Progenitor cell of endocrine pancreas (in vitro differentiated cells): ENCODE measurements around the genes EVI5 and DR1.

DNA sequence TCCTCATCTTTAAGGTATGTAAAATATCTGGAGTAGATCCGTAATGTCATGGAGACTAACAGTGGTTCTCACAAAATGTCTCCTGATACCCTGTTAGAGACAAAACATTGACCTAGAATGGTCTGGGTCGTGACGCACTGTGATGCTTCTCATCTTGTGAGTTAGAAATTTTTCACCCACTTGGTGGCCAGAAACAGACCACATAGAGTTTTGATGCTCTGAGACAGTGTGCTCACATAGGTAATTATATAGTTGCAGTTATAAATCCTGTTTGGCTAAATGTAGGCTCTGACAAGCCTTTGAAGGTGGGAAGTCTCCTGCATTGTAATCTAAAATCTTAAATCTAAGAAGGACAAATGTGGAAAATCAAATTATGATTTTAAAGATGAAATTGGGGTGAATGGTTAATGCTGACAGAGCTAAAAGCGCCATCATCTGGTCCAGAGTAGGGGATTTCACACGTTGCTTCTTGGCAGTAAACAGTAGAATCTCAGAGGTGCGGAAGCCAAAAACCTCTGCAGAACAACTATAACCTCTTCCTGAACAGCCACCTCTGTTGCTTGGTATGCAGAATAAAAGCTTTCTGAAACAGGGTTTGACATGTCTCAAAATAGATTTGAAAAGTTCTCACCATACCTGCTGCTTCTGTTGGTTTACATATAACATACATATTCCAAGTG is 17.0 kb downstream of the RPAP2 start:
- PRO-cap = no peak

DNA sequence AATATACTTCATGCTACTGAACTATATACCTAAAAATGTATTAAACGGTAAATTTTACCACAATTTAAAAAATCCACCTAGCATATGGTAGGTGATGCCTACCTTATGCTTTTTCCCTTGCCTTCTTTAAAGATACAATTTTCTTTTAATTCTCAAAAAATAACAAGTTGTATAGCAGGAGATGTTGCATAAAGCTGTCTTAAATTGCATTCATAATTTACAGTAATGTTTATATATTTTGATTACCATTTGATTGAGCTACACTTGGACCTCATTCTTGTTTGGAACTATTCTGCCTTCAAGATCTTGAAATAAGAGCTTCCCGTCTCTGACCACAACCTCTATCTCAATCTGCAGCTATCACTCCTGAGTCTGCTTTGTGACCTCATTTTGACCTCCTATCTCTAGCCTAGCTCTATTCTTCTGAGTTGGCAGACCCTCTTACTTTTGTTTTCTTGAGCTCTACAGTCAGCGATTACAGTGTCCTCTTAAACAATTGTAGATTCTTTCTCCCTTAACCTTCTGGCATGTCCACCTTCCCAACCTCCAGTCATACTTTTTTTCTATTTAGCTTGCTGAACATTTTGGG is 18.9 kb downstream of the RPAP2 start:
- PRO-cap = no peak

DNA sequence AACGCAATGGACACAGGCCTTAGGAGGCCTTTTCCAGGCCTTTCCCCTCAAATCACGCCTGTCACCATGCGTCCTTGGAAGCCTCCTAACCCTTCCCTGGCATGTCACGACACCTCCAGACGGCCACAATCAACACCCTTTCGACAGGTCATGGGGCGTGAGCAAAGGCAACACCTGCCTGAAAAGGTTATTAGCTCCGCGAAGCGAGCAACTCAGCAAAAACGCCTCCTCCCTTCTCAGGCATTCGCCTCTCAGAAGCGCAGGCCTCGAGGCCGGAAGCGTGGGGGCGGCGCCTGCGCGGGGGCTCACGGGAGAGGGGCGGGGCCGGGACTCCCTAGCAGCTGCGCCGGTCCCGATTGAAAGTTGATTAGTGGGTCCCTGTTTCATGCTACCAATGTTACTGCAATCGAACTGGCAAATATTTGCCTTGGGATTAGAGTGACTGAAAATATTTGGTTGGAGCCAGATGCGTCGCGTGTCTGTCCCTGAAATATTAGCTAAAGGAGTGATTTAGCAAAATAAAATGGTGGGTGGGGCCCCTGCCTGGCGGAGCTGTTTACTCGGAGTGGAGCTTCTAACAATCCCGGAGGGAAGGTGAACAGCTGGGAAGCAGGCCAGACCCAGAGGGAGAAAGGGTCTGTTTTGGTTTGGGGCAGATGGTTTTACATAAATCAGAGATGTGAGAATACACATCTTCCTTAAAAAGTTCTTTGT is 44.9 kb downstream of the GFI1 start:
- PRO-cap = bidirectional peak, plus-strand start at position 559 of the sequence, minus-strand start at position 253 of the sequence

- PRO-cap = no peak
These were observed 27.0 kb downstream of the GFI1 start for GRCh38 chr1:92459610-92460266.

DNA sequence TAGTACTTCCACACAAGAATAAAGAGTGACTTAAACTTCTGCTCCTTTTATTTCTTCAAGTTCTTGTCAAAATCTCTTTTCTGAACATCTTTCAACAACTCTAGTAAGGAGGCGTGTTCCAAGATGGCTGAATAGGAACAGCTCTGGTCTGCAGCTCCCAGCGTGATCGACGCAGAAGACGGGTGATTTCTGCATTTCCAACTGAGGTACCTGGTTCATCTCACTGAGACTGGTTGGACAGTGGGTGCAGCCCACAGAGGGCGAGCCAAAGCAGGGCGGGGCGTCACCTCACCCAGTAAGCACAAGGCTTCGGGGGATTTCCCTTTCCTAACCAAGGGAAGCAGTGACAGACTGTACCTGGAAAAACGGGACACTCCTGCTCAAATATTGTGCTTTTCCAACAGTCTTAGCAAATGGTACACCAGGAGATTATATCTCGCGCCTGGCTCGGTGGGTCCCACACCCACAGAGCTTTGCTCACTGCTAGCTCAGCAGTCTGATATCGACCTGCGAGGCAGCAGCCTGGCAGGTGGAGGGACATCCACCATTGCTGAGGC is 69.5 kb downstream of the EVI5 start:
- PRO-cap = no peak

- PRO-cap = no peak
These were observed 39.9 kb downstream of the EVI5 start for GRCh38 chr1:92745061-92745359.

GRCh38 chr1:92784495-92785238 is at the start of gene EVI5:
Gene EVI5, minus strand, starts transcription at chr1:92785108.
- PRO-cap = bidirectional peak, plus-strand start at chr1:92784862, minus-strand start at chr1:92784818; bidirectional peak, plus-strand start at chr1:92785158, minus-strand start at chr1:92785041

DNA sequence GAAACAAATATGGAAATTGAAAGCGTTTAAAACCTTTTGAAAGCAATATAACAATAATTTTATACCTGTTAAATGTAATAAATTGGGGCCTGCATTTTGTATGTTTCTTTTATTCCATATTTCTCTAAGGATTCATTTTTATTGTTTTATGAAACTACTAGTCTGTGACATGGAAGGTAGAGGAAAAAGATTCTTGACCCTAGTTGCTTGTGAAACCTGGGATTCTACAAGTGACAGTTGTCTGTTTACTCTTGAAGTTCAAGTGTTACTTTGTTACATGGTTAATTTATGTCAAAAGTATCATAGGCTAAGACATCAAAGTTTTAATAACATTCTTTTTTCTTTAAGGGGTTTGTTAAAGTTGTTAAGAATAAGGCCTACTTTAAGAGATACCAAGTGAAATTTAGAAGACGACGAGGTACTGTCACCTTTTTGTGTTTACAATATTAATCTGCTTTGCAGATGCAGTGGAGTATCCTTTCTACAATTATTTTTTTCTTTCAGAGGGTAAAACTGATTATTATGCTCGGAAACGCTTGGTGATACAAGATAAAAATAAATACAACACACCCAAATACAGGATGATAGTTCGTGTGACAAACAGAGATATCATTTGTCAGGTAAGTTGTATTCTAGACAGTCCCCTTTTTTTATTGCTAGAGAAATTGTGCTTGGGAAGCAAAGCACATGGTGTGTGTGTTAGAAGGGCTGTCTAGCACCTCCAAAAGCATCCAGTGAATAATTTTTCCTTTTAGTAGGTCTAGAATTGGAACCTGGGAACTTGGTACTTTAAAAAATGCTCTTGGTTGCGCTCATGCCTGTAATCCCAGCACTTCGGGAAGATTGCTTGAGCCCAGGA is 1.4 kb downstream of the RPL5 start:
- PRO-cap = no peak

DNA sequence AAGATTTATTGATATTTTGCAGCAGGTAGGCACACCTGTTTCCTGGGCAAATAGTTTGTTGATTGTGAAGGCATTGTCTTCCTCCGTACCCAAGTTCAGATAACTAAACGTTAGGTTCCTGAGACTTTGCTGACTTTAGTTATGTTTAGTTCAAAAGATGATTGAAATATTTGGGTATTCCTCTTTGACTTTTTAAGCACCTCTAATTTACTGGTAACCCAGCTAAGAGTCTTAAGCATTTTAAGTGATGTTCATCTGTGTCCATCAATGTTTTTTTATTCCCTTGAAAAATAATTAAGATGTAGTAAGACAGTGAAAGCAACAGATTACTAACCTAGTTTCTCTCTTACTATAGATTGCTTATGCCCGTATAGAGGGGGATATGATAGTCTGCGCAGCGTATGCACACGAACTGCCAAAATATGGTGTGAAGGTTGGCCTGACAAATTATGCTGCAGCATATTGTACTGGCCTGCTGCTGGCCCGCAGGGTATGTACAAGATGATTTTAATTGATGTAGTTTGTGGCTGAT is 2.6 kb downstream of the RPL5 start:
- PRO-cap = no peak

DNA sequence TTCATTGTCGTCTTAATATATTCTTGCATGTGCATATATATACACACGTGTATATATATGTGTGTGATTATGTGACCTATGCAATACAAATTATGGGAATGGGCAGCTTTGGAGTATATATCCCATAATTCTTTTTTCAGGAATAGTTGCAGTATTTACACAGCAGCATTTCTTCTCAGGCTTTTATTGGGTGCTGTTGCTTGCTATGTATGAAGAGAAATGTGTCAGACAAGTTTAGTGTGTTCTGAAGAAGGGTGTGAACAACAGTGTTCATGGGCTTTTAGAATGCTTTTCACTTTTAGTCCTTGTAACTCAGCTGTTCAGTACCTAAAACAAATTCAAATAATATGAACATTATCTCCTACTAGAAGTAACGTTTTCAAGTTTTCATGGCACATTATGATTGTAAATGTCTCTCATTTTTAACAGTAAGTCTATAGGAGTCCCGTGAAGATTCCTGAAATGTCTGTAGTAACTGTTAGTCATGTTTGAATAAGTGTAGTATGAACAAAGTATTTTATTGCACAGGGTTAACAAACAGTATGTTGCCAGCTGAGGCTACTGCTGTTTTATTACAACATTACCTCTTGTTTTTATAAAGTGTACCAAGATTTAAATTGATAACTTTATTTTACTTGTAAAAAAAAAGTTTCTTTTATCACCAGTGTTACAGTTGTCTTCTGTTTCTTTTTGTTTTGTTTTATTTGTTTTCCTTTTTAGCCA is 42.5 kb downstream of the TMED5 start:
- PRO-cap = no peak

DNA sequence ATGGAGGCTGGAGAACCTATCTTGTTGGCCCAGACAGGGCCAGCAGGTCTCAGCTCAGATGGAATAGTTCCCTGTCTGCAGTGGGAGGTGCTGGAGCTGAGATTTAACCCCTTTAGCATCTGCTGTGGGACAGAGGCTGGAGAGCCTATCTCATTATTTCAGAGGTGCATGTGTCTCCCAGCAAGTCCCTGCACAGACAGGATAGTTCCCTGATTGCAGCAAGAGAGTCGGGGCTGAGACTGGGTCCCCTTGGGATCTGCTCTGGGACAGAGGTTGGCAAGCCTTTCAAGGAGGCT is 72.7 kb downstream of the CCDC18 start:
- PRO-cap = no peak

DNA sequence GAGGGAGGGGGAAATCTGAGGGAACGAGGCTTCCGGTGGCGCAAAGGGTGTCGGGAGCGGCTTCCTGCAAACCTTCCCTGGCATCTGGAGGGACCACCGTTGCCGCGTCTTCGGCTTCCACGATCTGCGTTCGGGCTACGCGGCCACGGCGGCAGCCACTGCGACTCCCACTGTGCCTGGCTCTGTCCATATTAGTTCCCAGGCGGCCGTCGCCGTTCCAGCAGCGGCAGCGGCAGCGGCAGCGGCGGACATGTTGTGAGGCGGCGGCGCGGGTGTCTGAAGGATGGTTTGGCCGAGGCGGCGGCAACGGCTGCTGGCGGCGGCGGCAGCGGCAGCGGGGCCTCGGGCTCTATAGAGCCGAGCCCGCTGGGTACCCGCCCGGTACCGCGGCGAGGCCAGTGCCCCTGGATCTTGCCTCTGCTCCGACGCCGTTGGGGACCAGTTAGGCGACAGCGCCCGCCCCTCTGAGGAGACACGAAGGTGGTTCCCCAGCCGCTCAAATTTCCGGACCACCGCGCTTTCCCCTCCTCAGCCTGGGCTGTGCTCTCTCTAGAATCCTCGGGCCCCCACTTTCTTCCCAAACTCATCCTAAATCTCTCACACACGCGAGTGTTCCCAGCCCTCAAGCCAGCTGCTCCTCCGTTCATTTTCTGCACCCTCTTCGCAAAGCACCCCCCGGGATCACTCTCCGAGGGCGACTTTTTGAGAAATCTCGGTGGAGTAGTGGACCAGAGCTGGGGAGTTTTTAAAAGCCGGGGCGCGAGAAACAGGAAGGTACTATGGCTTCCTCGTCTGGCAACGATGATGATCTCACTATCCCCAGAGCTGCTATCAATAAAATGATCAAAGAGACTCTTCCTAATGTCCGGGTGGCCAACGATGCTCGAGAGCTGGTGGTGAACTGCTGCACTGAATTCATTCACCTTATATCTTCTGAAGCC is at the start of gene DR1:
DR1 (plus strand) TSS at position 41 of the 941 bp plus-strand sequence.
- PRO-cap = bidirectional peak, plus-strand start at position 116 of the sequence, minus-strand start outside the sequence; bidirectional peak, plus-strand start at position 490 of the sequence, minus-strand start at position 466 of the sequence; bidirectional peak, plus-strand start at position 846 of the sequence, minus-strand start at position 557 of the sequence

DNA sequence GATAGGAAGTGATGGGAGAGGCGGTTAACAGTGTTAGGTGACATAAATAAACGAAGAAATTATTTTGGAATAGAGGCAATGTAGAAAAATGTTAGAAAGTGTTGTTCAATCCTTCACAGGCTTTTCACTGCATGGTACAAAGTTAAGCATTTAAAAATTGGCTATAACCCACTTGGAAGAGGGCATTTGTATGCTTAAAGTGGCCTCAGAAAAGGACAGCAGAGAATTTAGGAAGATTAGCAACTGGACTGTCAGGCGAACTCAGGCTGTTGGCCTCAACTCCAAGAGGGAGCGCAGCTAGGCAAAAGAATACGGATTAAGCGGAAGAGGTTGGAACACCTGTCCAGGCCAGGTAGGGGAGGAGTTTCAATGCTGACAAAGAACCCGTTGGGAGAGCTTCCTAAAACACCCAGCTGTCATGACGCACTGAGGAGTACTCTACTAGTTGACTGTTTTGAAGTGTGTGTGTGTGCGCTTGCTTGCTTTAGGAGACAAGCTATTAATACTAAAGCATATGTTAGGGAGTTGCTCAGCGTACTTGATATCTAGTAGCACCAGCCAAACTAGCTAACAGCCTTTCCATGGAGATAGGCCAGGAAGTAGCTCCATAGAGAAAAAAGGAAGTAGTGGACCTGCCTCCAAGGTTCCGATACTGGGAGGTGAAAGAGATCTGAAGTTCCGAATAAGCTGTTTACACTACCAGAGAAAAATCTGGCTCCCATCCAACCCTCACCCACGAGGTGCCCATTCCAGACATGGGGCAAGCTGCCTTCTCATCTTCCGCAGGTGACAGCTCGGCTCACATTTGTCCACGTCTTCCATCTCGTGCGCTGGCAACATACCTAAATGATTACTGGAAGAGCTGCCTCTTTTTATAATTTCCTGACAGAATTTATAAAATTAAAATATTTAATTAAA is 1.1 kb upstream of the FNBP1L start:
- PRO-cap = no peak

DNA sequence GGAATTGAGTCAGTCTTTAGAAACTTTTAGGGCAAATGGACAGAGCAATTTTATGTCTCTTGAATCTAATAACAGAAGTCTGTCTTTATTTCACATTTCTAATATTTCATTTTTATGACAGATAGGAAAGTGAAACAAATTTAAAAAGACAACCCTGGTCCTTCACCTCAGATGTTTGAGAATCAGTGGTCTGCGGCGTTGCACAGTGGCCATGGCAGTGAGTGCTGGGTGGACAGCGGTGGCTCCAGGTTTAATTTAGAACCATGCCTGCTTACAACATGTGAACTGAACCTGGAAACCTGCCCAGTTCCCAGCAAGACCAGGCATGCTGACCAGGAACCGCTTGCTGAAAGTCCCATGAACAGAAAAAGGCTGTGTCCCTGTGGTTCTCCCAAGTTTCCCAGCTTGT is 88.7 kb downstream of the BCAR3 start:
- PRO-cap = no peak

DNA sequence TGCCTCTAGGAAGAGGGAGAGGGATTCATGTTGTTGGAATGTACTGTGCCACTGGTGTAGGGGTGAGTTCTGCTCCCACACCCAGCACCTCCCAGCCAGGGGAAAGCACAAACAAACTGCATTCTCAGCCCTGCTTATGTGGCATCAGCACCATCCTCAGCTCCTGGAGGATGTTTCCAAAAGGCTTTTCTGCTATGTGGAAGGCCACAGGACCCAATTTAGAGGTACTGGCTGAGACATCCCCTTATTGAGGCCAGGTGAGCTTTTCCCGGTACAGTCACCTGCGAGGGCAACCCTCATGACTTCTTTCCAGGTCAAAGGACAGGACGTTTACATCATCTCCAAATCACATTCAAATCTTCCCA is 57.6 kb downstream of the BCAR3 start:
- PRO-cap = no peak

DNA sequence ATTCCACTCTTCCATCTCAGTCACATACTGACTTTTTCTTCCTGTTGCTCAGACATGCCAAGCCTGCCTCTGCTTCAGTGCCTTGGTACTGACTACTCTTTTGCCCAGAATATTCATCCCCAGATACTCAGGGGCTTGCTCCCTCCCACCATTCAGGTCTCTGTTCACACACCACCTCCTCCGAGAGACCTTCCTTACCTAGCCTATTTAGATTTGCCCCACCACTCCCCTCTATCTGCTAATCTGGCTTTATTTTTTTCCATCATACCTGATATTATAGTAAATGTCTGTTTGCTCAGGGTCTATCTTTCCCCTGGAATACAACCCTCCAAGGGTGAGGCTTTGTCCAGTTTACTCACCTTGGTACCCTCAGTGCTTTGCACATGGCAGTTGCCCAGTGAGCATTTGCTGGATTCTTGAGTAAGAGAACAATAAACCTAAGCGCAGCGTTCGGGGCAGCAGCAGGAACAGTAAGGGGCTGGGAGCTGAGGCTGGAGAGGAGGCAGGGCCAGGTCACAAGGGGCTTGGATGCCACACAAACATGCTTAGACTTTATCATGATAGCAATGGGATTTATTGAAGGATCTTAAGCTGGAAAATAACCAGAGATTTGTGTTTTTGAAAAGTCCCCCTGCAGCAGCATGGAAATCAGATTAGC is 26.9 kb downstream of the BCAR3 start:
- PRO-cap = no peak

DNA sequence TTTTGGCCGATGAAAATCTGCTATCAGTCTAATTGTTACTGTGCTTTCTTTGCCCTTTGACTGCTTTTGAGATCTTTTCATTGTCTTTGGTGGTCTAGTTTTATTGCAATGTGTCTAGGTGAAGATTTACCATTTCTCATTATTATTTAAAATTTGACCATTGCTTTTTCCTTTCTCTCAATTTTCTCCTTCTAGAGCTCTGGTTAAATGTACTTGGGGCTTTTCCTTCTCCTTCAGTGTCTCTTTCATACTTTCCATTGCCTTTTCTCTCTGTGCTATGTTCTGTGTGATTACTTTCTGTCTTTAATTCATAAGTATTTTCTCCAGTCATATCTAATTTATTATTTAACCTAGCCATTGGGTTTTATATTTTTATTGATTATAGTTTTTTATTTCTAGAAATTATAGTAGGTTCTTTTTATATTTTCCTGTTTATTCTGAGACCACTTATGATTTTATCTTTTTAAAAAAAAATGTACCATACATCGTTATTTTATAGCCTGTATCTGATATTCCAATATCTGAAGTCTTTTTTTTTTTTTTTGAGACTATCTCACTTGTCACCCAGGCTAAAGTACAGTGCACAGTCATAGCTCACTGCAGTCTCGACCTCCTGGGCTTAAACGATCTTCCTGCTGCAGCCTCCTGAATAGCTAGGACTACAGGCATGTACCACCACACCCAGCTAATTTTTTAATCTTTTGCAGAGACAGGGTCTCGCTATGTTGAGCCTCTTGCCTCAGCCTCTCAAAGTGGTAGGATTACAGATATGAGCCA is 25.4 kb downstream of the BCAR3 start:
- PRO-cap = no peak

- PRO-cap = no peak
These were observed 21.9 kb upstream of the BCAR3 start for GRCh38 chr1:93703552-93703983.

DNA sequence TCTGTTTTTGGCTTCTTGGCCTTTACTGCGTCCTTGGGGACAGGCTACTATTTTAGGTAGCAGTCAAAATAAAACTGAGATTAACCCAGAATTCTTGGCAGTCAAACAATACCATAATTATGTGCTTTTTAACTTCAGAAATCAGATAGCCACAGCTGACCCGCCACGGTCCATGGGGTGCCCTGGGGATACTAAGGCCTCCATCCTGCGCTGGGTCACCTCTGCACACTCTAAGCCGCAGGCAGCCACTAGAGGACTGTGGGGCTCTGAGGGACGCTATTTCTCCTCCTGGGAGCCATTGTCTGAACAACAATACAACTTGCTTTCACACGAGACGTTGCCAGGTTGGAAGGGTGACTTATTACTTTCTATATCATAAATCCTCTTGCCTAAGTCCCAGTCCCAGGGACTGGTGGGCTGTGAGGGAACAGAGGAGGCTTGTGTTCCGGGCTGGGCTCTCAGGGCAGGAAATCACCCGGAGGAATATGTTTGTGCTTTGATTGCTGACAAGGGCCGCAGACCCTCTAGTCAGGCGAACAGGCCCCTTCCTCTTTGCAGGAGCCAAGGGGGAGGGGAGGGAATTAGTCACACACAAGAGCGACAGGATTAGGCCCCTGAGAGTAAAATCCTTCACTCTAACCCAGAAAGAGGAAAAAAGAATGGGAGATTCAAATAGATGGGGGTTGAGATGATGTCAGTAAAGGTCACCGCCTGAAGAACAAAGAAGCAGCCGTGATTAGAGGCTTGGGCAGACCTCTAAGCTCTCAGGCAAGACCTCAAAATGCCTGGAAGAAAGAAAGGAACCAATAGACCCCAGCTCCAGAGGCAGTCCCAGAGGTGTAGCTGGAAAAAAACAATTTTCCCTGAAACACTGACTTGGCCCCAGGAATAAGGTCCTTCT is 40.9 kb upstream of the BCAR3 start:
- PRO-cap = bidirectional peak, plus-strand start at position 506 of the sequence, minus-strand start at position 526 of the sequence

GRCh38 chr1:93907614-93908108 is 1.6 kb downstream of the GCLM start:
- PRO-cap = no peak